Ureter (tissue), 1 donor: Measurements from ENCODE around the genes CHCHD1 and ZSWIM8.

DNA sequence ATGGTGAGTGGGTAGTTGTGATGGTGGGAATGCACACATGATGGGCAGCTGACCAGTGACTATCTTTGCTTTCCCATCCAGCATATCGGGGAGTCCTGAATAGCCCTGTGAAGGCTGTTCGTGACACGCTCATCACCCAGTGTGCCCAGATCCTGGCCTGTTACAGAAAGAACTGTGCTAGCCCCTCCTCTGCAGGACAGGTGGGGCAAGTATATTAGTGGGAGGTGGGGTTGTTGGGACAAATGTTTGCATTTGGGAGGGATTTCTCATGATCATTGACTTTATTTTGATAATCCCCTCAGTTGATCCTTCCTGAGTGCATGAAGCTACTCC, 2.6 kb upstream of the FUT11 start:
- PRO-cap: no peak

DNA sequence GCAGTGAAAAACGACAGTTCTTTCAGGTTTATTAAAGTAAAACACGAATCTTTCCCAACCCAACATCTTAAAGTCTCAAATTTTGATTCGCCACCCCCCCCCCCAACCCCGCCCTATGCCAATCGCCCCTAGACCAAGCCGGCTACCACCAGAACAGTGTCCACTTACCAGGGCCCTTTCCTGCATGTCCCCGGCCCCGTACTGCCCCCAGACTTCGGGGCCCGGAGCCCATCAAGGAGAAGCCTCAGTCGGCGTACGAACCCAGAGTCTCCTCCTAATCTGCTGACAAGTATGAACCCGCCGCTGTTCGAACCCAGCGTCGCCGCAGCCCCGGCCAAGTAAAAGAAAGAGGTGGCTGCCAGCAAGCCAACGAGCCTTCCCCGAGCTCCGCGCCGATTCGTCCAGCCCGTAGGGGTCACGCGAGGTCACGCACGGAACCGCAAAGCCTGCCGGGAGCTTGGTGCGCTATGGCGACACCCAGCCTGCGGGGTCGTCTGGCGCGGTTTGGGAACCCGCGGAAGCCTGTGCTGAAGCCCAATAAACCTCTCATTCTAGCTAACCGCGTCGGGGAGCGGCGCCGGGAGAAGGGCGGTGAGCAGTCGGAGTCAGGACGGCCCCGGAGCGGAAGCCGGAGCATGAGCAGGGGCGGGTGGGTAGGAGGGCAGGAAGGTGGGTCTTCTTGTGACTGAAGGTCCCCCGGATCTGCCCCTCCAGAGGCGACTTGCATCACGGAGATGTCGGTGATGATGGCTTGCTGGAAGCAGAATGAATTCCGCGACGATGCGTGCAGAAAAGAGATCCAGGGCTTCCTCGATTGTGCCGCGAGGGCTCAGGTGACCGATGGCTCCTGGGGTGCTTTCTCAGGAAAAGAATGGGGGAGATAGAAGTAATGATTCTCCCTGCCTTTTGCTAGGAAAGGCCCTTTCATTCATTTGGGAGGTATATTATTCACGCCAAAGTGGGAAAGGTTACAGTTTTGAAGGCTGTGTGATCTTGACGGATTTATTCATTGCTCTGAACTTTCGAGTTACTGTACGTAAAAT, at the start of gene CHCHD1:
CHCHD1 (plus strand) TSS at position 440 of the 1,043 bp plus-strand sequence.
- PRO-cap: bidirectional peak, plus-strand start at position 442 of the sequence, minus-strand start at position 399 of the sequence

- PRO-cap: bidirectional peak, plus-strand start at chr10:73785606, minus-strand start at chr10:73785549
Observed at GRCh38 chr10:73784764-73785694, at the start of gene ZSWIM8. ZSWIM8 (plus strand) TSS chr10:73785606.

GRCh38 chr10:73819514-73820321, 8.3 kb upstream of the NDST2 start:
- PRO-cap: no peak

GRCh38 chr10:73850770-73851444, 23.4 kb downstream of the CAMK2G start:
- PRO-cap: no peak

GRCh38 chr10:73867294-73867886, 7.0 kb downstream of the CAMK2G start:
- PRO-cap: no peak

GRCh38 chr10:73949072-73949467, 38.1 kb downstream of the PLAU start:
- PRO-cap: no peak

DNA sequence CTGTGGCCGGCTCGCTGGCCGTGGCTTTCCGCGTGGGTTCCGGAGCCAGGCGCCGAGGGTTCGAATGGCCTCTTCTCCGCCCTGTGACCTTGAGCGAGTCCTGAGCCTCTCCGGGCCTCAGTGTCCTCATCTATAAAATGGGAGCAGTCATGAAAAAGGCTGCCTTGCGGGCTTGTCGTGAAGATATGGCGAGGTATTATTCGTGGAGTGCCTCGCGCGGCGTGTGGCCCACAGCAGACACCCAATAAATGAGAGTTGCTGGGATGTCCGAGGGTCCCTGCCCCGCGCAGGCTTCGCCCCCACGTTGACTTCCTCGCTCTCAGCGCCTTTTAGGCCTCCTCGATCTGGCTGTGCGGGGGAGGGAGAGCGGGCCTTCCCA, 522 bp downstream of the VCL start:
- PRO-cap: no peak

GRCh38 chr10:74067534-74068093, 69.7 kb downstream of the VCL start:
- PRO-cap: no peak

DNA sequence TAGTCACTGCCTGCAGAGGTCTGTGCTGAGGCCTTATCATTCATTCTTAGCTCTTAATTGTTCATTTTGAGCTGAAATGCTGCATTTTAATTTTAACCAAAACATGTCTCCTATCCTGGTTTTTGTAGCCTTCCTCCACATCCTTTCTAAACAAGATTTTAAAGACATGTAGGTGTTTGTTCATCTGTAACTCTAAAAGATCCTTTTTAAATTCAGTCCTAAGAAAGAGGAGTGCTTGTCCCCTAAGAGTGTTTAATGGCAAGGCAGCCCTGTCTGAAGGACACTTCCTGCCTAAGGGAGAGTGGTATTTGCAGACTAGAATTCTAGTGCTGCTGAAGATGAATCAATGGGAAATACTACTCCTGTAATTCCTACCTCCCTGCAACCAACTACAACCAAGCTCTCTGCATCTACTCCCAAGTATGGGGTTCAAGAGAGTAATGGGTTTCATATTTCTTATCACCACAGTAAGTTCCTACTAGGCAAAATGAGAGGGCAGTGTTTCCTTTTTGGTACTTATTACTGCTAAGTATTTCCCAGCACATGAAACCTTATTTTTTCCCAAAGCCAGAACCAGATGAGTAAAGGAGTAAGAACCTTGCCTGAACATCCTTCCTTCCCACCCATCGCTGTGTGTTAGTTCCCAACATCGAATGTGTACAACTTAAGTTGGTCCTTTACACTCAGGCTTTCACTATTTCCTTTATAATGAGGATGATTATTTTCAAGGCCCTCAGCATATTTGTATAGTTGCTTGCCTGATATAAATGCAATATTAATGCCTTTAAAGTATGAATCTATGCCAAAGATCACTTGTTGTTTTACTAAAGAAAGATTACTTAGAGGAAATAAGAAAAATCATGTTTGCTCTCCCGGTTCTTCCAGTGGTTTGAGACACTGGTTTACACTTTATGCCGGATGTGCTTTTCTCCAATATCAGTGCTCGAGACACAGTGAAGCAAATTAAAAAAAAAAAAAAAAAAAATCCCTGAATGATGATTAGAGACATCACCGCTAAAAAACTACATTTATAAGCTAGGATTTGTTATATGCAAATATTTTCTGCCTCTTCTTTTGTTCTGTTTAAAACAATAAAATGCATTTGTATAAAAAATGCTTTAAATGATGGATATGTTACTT, 31.2 kb downstream of the AP3M1 start:
- PRO-cap: no peak

DNA sequence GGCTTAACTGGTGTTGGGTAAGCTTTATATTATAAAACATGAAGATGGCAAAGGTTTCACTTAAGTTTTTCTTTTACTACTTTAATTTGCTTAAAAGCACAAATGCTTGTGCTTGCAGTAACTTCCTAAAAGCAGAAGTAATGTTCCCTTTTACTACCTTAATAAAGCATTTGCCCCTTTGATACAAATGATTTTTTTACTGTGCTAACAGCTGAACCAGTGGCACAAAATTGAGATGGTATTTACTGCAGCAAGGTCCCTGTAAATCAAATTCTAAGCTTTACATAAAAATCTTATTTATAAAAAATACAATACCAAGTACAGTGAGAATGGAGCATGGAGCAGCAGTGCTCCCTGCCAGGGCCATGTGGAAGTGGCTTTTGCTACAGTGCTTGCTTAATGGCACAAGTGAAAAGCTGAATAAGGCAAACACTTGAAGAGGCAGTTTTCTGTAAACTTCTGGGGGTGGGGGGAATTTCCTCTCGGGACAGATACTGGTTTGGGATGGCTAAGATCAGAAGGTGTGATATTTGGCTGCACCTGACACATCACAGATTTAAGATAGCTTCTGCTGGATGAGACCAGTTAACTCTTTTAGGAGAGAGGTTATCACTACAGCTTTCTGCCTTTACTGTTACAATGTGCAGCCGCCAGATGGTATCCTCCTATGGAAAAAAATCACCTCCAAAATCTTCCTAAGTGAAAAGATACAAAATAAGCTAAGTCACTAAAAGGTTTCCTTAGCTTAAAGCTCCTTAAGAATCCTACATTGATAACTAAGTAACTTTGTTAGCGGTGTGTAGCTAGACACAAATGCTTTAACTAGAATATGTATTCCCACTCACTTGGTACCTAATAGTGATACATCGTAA, 27.5 kb downstream of the AP3M1 start:
- PRO-cap: no peak

DNA sequence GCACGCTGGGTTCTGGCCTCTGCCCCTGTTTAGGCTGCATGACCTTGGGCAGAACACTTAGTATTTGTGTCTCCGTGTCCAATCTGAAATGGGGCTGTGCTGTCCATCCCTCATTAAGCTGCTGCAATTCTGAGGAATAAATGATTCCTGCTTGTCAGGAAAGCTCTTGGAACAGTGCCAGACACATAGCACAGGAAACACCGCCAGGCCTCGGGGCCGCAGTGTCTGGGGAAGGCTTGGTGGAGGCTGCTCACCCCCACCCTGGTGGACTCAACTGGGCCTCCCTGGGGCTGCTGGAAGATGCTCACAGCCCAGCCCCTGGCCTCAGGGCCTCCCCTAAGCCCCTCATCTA, 2.3 kb downstream of the DUSP29 start:
- PRO-cap: no peak

DNA sequence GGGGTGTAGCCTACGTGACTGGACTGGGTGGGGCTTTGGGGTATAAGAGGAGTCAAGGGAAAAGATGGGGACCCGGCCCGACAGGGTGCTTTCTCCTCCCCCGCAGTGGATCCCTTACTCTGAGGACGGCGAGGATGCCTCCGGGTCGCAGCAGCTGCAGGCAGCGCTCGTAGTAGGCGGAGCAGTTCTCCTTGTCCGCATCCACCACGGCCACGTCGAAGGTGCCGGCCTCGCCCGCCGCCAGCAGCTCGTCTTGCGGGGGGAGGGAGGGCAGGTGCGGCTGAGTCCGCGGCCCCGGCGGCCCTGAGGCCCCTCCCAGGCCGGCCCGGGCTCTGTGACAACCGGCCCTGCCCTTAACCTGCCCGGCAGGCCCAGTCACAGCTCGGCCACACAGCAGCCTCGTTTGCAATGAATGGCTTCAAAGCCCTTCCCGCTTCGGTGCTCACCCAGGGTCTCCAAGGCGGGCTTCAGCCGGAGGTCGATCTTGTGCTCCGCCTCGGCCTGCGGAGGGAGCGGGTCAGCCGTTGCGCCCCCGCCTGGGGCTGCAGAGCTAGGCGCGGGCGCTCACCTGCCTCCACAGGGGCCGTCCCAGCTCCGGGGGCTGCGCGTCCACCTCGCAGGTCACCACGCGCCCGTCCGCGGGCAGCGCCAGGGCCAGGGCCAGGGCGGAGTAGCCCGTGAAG, 1.1 kb downstream of the COMTD1 start:
- PRO-cap: no peak

DNA sequence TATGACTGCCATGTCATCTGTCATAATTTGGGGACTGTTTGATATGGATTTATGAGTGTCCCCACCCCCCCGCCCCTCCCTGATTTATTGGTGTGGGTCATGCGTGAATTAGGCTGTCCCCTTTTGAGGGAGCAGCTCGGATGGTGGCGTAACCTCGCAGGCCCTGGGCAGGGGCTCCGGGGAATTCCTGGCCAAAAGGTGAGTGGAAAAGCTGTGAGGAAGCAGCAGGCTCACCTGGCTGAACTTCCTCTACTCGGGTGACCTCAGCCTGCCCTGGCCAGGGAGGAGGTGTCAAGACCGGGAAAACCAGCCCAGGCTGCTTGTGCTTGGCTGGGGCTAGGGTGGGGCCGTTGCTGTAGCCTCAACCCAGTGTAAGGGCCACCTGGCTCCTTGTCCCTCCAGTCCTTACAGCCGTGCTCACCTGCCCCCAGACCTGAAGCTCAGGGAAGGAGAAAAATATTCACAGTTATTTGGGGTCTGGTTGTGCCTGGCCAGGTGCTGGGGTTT, 26.9 kb upstream of the COMTD1 start:
- PRO-cap: no peak

DNA sequence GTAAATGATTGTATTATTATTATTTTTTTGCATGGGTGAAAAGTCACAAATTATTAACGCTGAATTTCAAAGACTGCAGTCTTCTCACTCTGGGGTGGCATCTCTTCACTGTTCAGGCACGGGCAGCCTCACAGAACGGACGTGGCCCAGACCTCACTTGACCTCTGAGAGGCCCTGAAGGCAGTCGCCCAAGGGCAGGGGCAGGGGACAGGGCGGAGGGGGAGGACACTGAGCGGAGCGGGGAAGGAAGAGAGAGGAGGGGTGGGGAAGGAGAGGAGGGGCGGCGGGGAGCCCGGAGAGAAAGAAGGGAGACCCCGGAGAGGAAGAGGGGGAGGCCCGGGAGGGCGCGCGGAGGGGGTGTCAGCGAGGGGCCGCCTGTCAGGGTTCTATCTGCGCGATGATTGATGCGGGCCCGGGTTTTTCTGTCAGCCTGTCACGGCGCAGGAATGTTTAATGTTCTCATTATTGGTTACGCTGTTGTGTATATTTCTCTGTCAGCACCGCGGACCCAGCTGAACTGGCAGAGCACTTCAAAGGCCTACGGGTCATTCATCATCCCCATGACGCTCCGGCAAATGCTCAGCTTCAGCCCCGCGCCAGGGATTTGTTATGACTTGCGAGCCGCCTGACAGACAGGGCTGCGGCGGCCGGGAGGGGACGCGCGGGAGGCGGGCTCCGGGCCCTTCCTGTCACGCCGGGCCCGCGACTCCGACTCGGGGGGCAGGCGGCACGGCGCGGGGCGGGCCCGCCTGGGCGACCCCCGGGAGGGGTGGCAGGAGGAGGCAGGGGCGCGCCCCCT, 58.9 kb upstream of the COMTD1 start:
- PRO-cap: bidirectional peak, plus-strand start at position 631 of the sequence, minus-strand start at position 606 of the sequence

DNA sequence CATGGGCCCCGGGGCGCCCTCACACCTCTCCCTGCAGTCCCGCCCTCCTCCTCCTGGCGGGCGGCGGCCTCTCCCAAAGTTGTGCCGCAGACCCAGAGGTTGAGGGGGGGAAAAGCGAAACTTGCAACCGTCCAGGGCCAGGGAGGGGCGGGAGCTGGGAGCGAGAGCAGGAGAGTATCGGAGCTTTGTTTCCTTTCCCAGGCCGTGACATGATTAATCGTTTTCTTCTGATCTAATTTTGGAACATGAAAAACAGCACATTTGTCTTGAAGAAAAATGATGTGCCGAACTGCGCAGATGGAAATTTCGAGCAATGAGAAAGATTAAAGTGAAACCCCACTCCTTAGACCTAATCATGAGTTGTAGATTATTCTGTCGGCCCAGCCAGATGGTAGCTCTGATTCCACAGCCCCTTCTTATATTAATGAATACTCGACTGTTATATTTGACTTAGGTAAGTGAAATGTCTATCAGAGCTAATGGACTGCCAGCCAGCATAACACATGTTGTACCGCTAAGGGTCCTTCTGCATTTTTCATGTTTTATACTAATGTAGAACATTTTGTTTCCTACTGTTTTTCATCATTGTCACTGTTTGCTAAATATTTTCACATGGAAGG, 59.6 kb upstream of the COMTD1 start:
- PRO-cap: bidirectional peak, plus-strand start at position 140 of the sequence, minus-strand start at position 94 of the sequence

- PRO-cap: no peak
Observed at GRCh38 chr10:75295880-75296917, 60.4 kb upstream of the COMTD1 start.

GRCh38 chr10:75397623-75398043, 3.9 kb downstream of the ZNF503 start:
- PRO-cap: no peak

DNA sequence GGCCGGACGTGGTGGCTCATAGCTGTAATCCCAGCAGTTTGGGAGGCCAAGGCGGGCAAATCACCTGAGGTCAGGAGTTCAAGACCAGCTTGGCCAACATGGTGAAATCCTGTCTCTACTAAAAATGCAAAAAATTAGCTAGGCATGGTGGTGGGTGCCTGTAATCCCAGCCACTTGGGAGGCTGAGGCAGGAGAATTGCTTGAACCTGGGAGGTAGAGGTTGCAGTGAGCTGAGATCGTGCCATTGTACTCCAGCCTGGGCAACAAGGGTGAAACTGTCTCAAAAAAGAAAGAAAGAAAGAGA, 9.3 kb downstream of the LRMDA start:
- PRO-cap: no peak

DNA sequence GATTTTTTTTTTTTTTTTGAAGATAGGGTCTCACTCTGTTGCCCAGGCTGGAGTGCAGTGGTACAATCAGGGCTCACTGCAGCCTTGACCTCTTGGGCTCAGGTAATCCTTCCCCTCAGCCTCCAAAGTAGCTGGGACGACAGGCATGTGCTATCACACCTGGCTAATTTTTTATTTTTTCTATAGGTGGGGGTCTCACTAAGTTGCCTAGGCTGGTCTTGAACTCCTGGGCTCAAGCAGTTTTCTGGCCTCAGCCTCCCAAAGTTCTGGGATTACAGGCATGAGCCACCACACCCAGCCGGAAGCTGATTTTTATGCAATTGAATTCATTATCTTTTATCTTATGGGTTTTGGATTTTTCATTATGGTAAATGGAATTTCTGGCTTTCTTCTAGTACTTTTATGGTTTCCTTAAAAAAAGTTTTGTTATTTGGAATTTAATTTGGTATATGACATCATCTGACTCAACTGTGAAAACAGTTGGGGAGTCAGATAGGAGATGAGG, 158.6 kb downstream of the LRMDA start:
- PRO-cap: no peak